Left lobe of liver (tissue), 1 donor: Measurements from ENCODE around the gene VCX3B.

DNA sequence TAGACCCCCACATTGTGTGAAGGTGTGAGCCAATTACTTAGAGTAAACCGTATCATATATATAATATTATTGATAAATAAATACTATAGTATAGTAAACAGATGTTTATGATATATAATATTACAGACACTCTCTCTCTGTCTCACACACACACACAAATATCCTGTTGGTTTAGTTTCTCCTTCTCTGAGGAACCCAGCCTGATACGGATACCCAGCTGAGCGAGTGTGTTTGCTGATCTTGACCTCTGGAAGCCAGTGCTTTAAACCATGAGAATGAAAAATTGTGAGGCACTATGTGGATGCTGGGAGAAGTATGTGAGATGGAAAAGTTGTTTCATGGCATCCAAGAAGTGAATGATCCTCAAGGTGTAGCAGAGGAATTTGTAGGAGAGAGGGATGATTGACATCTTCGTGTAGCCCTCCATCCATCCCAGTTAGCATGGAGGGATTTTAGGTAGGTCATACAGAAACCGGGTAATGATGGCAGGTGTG is at the start of gene VCX3B:
TSS of gene VCX3B (plus strand) at position 296 of the 494 bp plus-strand sequence.
- PRO-cap: no peak

- PRO-cap: no peak
Observed at GRCh38 chrX:8977261-8977680, 56.7 kb downstream of the FAM9B start.

DNA sequence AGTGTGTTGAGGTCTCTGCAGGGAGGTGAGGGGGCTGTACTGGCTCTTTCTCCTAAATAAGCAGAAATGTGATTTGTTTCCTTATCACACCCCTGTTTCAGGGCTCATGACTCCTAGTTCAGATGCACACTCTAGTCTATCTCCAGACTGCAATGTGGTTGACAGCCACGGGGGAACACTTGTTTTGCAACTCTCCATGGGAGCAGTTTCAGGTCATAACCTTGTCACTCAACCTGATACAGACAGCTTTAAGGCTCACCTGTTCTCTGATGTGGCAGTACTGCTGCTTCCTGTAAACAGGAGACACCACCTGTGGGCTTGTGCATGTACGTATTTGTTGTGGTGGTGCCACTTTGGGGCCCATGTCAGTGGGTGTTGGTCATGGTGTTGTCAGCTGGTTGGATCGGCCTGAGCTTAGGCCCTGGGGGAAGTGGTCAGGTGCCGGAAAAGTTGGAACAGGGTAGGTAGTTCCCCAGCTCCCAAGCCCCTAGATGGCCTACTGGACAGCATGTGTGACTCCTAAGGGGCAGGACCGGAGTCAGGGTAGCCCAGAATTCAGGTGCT is 46.2 kb downstream of the FAM9B start:
- PRO-cap: no peak

DNA sequence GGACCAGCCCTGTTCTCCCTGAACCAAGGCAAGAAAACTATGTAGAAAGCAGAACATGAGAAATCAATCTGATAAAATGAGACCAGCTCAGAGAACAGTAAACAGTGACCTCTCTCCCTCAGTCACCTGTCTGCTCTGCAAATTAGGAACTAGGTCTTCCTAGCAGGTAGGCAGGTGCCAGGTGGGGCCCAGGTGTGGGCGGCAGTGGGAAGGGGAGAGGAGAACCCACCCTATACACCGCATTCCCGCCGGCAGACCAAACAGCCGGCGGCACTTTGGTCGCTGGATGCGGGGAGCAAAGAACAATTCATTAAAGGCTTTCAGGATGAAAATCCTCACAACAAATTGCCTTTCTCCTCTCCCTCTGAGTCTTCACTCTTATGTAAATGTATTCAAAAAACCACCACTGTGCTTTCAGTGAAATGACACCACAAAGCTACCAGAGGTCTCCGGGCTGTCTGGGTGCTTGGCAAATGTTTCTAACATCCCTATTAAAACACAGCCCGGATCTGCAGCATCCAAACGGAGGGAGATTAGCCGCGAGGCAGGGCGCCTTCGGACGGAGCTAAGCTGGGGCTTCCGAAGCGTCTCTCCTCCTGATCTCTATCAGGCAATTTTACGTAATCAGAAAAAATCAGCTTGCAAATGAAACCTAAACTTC is 171.9 kb upstream of the TBL1X start:
- PRO-cap: no peak

DNA sequence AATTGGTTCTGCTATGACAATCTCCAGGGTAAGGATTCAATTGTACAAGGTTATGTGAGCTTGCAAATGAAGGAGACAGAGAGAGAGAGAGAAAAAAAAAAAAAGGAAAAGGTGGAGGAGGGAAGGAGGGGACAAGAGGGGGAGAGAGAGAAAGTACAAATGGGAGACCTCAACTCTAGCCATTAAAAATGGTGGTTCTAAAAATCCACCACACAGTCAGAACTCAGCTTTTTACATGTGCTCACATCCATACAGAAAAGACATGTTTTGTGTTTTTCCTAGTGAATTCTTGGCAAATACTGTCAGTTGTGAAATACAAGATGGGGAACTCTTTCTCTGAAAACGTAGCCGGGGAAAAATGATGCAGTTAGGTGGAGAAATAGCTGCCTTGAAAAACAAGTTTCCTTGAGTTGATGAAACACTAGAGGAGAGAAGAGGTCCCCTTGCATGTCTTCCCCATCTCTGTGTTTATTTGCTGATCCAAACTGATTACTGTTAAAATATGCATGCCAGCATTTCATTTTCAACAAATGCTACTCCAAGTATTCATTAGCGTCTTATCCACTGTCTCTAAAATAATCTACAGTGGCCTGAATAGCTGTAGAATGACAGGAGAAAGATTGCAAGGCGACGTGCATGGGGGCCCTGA is 48.3 kb upstream of the TBL1X start:
- PRO-cap: no peak

DNA sequence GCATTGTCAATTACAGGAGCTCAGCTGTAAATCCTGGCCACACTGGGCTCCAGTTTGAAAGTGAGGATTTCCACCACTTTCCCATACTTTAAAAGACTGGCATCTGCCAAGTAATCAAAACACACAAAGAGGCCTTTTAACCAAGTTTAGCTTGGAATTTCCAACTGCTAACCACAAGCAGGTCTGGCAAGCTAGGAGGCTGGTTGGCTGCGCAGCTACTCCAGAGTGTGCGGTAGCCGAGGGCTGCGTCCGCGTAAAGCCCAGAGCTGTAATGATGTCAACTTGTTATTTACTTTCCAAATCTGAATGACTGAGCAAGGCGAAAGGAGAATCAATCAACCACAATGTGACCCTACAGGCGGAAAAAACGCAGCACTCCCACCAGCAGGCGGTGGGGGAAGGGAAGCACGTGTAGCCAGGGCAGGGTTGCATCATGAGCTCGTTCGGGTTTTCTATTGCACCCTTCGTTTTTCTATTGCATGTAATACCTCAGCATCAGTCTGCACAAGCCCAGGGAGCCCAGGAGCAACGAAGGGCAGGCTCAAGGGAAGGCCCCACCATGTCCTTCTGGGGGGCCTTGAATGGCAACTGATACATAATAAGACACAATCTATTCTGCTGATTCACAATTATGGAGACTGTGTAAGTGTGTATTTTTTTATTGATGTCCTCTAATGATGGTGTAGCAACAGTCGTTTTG is 1.9 kb upstream of the TBL1X start:
- PRO-cap: no peak

DNA sequence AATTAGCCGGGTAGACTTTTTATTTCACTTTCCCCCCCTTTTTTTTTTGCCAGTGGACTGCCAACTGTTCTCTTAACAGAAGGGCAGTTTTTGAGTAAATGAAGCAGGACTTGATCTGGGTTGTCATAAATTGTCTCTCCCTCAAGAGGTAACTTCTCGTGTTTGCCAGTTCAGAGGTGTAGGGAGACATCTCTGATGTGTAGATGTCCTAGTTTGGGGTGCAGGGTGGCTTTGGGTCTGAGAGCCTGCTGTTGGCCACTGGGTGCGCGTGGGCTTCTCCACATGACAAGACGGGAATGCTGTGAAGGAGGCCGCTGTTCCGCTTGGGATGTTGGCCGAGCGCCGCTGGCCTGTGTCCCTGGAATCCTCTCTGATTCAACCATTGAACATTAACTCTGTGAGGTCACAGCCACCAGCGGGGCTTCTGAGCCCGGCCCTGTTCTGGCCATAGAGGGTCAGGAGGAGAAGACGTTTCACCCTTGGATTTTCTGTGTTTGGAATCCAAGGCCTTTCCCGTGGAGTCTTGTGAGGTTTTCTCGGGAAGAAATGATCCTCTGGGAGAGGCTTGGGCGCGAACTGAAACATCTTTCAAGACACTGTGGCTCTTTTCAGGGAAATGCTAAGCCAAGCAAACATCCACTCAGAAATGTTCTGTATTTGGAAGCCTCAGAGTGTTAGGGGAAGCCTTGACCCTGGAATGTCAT is 139.7 kb downstream of the TBL1X start:
- PRO-cap: bidirectional peak, plus-strand start at position 448 of the sequence, minus-strand start at position 298 of the sequence

GRCh38 chrX:9718164-9719398 is 47.1 kb downstream of the GPR143 start:
- PRO-cap: no peak

- PRO-cap: no peak
Observed at GRCh38 chrX:9895243-9895607, 71.9 kb upstream of the CLDN34 start.

GRCh38 chrX:9906953-9907385 is 60.2 kb upstream of the CLDN34 start:
- PRO-cap: no peak

DNA sequence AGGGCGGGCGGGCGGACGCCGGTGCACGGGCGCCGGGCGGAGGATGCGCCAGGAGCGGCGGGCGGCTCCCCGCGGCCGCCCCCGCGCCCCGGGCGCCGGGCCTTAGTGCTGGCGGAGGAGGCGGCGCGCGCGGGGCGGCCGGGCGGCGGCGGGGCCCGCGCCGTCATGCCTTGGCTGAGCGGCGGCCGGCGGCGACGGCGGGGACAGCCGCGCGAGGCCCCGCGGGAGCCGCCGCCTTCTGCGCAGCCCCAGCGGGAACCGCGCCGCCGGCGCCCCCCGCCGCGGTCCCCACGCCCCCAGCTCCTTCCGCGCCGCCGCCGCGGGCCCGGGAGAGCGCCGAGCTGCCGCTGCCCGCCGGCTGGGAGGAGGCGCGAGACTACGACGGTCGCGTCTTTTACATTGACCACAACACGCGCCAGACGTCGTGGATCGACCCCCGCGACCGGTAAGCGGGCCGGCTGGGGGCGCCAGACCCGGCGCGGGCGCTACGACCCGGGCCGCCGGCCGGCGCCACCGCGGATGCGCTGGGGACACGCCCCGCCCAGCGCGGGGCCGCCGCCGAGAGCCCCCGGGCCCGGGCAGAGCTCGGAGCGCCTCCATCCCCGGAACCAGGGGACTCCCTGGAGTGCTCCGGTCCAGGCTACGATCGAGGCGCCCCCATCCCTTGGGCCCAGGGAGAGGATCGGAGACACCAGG is 48.4 kb downstream of the CLDN34 start:
- PRO-cap: no peak

DNA sequence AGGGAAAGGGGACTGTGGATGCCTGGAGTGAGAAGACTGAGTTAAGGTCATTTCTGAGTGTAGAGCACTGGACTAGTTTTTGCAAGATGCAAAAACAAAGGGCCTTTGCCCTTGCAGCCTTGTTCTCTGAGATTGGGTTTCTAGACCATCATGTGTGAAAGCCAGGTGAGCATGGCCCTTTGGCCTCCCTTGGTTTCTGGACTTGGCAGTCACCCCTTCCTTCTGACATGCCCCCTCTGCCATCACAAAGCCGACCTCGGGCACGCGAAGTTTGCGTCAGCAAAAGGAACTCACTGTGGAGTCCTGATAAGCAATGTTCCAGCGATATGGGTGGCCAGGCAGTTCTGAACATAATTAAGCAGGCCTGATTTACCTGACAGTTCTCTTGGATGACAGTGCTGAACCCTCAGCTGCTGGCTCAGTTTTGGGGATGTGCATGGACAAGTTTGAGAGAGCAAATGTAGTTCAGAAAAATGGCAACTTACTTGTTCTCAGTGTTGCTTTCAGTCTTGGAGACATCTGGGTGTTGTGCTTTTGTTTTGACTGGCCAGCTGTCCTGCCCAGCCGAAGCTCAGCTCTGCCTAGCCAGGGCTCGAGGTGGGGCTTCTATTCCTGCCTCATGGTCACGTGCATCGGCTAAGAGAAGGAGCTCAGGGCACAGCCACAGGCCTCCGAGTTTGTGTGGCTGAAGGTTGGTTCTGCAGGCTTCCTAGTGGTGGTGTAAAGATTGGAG is 78.2 kb downstream of the CLDN34 start:
- PRO-cap: no peak

DNA sequence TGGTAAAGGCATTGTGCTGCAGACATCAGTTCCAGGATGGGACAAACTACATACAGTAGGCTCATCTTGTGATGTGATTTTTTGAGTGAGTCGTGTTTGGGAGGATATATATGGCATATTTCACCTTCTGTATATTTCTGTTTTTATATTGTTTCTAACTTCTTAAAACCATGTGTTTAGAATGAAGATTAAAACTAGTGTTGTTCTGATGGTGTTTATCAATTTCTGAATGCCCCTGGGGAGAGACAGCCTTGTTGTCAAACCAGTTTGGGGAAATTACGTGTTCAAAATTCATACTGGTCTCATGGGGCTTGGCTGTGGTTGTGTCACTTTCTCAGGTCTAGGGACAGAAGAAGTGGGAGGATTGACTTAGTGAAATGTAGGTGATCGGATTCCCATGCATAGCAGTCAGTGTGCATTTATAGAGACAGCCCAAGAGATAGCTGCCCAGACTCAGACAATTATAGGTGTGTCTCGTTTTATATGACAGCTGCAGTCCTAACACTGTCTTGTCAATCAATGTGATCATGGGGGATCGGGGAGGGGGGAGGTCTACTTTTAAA is 94.5 kb upstream of the CLCN4 start:
- PRO-cap: no peak

DNA sequence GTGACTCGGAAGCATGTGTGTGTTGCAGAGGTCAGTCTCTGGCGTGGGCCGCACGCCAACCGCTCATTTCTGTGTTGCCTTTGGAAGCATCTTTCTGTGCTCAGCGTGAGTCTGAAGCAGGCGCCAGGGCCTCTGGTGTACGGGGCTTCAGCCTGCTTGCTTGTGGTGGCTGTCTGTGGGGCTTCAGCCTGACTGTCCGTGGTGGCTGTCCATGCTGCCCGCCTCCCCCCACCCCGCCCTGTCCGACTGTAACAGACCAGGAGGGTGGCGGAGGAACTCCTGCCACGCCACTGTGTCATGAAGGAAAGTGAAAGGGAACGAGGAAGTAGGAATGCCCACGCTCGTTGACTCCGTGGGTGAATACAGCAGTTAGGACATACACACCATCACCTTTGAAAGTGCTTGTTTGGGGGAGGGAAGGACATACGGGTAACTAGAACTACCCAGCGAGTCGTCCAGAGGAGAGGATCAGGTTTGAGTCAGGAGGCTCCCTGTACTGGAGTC is 14.6 kb upstream of the CLCN4 start:
- PRO-cap: no peak

GRCh38 chrX:10517950-10518416 is 102.4 kb downstream of the MID1 start:
- PRO-cap: no peak

DNA sequence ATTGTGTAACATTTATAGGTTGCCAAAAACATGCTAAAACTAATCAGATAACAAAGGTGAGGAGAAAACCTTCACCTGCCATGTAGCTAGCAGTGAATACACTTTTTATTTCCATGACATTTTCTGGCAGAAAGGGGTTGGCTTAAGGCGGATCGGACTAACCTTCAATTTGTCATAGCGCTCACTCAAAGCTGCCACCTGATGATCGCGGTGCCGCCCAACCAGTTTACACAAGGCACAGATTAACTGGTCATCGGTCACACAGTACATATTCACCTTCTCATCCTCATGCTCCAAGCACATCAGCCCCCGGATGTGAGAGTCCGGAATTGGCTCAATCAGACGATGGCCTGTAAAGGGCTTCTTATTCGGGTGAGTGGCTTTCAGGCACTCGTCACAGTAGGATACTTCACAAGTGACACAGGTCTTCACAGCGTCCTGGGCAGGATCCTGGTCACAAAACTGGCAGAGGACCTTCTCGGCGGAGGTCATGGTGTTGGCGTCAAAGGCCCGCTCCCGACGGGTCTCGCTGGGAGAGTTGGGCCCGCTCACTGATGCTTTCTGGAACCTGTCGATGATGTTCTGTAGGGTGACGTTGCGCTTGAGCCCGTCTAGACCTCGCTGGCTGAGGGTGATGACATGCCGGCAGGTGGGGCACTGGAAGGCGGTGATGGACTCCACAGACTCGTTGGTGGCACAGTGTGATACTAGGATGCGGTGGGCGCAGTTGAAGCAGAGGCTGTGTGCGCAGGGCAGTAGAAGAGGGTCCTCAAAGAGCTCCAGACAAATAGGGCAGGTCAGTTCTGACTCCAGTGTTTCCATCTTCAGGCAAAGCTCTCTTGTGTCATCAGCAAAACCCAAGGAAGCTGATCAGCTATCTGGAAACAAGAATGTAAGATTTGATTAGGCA is 53.4 kb downstream of the MID1 start:
- PRO-cap: no peak

- PRO-cap: no peak
Observed at GRCh38 chrX:10619141-10619496, 1.3 kb downstream of the MID1 start.

DNA sequence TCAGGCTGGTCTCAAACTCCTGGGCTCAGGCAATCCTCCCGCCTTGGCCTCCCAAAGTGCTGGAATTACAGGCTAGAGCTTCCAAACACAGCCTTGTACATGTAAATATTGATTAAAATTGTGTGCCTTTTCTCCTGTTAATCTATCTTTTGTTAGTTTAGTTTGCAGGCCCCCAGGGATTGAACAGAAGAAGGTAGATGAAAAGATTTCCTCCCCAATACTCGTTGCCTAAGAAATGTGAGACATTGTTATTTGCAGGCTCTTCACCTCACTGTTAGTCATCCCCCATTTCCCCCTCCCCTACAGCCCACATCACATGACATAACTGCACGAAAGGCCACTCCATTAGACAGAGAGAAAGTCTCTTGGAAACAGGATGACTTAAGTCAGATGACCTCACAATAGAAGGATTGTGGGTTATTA is 13.3 kb upstream of the MID1 start:
- PRO-cap: no peak

GRCh38 chrX:11296573-11297169 is 3.5 kb downstream of the AMELX start:
- PRO-cap: no peak

DNA sequence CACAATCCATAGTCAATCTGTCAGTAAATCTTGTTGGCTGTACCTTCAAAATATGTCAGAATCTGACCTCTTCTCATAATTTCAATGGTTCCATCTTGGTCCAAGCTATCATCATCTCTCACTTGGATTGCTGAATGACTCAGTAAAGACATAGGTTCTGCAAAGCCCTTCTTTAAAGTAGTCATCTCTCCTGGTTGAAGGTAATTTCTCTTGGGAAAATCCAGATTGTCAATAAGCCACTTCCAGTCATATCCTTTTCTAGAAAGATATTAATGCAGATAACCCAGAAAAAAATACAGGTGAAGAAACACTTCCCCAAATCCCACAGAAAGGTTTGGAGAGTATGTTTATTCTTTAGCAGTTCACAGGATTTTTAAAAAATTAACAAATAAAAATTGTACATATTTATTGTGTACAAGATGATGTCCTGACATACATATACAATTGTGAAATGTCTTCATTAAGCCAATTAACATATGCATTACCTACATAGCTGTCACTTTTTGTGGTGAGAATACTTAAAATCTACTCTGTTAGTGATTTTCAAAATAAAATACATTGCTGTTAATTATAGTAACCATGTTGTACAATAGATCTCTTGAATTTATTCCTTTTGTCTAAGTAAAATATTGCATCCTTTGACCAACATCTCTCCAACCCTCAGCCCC is 23.0 kb downstream of the AMELX start:
- PRO-cap: no peak